Duodenum (tissue), 1 donor: ENCODE results near the genes MOB4, PLCL1 and FTCDNL1.

- PRO-cap: no peak
Observed at GRCh38 chr2:196259838-196260573, 88.6 kb upstream of the STK17B start.

DNA sequence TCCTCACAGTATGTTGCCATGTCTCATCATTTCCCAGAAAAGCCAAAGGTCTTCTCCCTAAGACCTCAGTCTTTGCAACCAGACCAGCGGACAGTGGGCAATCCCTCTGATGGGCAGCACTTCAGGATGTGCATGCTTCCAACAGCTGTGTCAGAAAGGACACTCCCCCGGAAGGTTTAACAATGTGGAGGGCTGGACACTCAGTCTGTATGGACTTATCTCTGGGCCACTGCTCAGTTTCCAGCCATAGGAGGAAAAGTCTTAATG lies 104.6 kb upstream of the STK17B start:
- PRO-cap: no peak

DNA sequence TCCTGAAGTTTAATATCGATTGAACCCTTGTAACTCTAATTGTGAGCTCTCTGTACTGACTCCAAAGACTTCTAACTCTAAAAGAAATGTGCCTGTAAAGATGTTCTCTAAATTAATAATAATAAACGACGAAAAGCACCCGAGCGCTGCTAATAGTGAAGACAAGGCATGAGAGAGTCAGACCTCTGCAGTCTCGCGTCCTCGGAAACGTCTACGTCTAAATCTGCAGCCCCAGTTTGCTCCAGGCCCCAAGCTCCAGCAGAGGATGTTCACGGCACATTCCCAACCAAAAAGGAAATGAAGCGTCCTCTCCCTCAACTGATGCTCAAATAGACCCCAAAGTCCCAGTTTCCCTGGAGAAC lies 1.1 kb downstream of the HECW2 start:
- PRO-cap: no peak

- PRO-cap: no peak
Observed at GRCh38 chr2:197097374-197098576, 171.3 kb upstream of the PGAP1 start.

DNA sequence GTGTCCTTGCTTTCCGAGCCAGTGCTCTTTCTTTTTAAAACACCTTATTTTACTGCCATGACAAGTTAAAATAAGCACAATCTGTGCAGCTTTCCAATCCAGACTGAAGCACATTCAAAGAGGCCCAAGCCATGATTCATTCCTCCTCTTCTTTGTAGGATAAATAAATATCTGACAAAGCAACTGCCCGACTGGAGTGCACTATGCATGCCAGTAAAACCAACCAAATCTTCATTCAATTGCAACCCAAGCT lies 185.6 kb downstream of the ANKRD44 start:
- PRO-cap: no peak

DNA sequence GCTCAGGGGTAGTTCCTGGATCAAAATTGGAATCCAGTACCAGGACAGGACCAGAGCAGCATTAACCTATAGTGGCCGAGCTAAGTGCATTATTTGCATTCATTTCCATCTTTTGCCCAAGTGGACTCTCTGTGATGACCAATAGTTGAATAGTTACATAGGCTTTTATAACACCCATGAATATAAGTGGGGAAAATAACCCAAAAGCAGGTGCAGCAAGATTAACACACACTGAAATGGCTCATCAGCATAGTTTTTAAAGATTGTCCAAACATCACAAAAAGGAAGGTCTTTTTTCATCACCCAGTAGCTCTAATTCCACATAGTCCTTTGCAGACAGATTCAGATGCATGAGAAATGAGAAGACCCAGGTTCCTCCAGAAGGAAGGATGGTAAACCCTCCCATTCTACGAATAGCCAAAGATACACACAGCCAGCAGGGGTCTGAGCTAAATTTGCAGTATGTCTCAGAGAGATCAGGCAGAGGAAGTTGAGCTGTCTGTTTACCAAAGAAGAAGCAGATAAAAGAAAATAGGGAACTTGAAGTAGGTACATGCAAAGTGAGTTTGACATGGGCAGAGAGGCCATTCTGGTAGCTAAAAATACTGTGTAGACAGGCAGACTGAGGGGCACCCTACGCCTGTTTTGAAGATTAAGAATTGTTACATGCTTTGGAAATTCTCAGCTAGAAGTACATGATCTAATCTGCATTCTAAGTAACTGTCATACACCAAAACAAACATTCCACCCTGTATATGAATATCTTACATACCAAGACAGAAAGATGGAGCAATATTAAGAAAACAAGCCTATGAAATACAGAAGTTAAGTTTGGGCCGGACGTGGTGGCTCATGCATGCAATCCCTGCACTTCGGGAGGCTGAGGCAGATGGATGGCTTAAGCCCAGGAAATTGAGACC lies 158.2 kb downstream of the ANKRD44 start:
- PRO-cap: no peak

GRCh38 chr2:197153021-197153755 lies 157.4 kb downstream of the ANKRD44 start:
- PRO-cap: no peak

DNA sequence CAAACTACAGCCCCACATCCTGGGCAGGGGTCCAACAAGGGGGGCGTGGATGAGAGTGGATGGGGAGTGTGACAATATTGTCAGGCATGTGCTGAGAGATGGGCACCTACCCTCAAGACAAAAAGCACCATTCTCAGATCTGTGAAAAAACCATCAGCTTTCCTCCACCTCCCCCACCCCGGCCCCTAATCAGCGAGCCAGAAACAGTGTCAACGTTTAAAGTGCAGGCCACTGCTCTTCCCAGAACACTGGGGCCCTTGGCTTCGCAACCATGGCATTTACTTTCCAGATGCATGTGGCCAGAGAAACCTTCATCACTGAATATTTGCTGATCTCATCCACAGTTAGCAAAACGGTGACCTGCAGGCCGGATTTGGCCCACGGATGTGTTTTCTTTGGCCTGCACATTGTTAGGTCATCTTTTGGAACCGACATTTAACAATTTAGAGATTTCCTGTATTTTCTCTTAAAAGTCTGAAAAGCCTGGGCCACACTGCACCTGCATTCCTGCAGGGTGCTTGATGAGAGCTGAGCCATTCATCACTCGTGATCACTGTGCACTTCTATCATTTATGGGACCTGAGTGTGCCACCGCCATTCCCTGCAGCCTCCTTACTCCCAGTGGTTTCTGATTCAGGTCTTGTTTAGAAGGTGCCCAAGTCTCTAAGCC lies 130.6 kb downstream of the ANKRD44 start:
- PRO-cap: no peak

GRCh38 chr2:197259519-197259761 lies 51.1 kb downstream of the ANKRD44 start:
- PRO-cap: no peak

DNA sequence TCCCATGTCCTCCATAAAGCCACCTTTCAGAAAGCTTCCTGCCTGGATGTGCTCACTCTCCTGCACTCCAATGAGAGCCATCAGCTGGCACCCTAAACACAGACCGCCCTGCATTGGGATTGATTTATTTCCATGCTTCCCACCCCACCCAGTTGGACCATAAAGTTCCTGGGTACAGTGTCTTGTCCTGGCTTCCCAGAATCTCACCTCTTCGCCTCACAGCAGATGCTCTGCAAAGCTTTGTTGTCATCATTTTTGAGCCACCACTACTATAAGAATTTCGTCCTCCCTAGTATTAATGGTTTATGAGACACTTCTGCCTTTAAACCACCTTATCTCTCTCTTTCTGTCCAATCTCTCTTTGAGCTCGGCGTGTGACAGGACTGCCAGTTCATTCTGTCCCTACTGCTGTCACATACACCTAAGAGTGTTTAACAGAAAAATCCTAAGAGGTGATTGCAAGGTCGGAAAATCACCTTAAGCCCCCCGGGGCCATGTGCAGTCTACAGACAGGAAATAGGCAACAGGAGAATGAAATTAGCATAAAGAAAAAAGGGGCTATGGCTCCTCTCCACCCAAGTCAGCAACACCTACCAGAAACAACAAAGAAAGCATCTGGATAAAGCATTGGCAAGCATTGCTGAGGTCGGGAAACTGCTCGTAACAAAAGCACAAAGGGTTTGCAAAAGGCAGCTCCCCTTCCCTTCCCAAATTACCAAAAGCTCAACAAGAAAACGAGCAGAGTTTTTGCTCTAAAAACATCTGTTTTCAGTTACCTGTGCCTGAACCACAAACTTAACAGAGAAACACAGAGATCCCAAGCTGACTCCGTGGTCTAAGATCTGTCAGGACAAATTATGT lies 30.6 kb downstream of the ANKRD44 start:
- PRO-cap: no peak

- PRO-cap: unidirectional peak, plus-strand start at chr2:197287470
Observed at GRCh38 chr2:197287122-197287574, 23.4 kb downstream of the ANKRD44 start.

GRCh38 chr2:197305916-197306435 lies 4.6 kb downstream of the ANKRD44 start:
- PRO-cap: no peak

- PRO-cap: no peak
Observed at GRCh38 chr2:197500502-197500898, 321 bp downstream of the HSPE1 start.

DNA sequence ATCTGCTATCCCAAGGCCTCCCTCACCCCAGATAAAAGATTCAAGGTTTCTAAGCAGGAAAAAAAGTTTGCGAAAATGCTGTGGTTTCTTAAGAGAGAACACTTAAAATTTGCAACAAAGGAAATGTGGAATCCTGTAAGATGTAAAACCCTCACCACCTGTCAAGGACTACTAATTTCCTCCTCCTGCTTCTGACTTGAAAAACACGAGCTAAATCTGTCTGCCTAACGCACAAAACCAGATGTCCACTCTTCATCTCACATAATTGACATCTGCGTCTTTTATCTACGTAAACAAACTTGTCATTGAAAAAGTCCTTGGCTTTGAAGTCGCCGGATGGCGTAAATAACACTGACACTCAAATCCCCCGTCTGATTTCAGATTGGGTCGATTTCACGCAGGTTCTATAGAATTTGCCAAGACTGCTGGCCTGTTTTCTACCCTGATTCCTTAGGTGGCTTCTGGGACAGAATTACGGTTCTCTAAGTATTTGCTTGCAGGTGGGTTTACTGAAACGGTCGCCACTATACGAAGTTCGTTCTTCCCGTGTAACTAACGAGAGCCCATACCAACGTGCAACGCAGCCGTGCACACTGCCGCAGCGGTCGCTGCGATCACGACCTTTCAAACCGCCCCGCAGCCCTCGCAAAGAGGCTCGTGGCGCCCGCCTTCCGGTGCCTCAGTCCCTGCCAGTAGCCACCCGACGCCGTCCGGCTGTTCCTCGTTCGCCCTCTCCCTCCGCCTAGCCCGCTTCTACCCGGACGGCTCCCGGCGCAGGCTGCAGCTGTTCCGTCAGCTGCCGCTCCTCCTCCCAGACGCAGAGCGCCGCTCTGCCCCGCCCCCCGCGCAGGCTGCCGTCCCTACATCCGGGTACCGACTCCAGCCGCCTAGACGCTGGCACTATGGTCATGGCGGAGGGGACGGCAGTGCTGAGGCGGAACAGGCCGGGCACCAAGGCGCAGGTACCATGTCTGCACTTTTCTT lies at the start of gene MOB4:
MOB4 (plus strand) TSS at position 882 of the 984 bp plus-strand sequence.
- PRO-cap: bidirectional peak, plus-strand start at position 903 of the sequence, minus-strand start at position 744 of the sequence

GRCh38 chr2:197804547-197805277 lies at the start of gene PLCL1:
Gene PLCL1, plus strand, starts transcription at chr2:197804593.
- PRO-cap: unidirectional peak, plus-strand start at chr2:197804593; unidirectional peak, plus-strand start at chr2:197804647

DNA sequence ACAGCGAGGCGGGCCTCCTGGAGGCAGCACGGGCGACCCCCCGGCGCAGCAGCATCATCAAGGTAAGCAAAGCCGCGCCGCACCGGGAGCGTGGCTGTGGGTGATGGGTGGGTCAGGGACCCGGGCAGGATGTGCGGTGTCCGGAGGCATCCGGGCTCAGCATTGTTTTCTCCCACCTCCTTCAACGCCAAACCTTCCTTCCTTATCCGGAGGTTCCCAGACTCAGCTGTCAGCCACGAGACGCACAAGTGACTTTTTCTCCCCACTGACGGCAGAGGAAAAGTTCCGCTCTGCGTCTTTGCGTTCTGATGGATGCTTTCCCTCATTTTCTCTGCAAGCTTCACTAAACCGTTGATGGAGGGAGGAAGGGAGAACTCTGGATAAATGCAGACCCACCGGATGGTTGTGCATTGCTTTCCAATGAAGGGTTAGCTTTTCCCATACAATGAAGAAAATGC lies 914 bp downstream of the PLCL1 start:
- PRO-cap: no peak

DNA sequence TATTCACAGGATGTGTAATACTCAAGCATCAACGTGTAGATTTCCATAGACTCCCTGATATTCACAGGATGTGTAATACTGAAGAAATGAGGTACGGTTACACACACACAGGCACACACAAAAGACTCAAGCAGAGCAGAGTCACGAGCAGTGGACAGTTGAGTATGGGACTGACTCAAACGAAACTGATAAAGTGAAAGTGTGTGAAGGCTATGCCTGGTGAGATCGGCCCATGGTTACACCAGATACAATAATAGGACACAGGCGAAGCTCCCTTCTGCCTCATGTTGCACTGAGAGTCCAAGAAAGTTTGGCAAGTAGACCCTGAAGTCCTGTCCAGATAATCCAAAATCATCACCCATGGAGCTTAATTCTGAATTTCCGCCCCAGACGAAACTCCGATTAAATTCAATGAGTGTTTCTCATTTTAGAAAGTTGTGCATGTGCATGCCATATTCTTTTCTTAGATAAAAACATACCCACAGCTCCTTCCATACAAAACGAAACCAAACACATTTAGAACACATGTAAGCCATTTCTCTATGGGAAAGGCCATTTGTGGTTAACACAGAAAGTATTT lies 567.6 kb downstream of the PLCL1 start:
- PRO-cap: no peak

DNA sequence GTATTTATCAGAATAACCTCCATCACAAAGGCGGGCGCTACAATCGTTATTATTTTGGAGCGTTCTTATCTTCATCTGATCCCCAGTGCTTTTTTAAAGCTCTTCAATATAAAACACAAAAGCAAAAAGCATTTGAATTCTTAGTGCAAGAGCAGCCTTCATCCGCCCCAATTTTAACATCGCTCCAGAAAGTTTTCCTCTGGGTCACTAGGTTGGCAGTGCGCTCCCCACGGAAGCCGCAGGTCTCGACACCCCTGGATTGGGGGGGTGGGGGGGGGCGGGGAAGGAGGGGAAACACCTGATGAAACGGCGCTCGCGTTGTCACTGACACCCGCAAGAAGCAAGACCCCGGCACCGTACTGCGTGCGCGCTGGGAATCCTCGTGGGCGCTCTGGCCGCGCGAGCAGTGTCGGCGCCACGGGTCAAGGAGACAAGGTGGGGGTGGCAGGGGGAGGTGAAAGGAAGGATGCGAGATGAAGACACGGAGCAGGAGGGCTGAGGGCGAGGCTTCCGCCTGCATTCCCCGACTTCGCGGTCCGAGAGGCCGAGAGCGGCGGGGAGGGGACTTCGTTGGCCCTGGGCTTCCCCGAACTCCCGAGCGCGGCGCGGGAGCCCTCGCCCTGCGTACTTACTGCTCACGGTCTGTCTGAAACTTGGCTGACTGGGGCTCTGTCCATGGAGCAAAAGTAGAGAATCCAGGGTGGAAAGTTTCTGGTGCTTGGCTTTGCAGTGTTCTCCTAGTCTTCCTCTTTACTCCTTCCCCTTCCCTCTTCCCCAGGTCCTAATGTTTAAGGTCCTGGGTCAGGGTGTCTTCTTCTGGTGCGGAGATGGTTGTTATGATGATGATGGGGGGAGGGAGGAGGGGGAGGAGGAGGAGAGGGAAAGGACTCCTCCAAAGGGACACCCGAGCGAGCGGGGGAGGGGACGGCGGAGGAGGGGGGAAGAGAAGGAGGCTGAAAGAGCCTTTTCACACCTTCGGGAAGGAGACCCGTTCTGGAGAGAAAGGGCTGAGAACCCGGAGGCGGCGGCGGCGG lies 715 bp downstream of the SATB2 start:
- PRO-cap: no peak

DNA sequence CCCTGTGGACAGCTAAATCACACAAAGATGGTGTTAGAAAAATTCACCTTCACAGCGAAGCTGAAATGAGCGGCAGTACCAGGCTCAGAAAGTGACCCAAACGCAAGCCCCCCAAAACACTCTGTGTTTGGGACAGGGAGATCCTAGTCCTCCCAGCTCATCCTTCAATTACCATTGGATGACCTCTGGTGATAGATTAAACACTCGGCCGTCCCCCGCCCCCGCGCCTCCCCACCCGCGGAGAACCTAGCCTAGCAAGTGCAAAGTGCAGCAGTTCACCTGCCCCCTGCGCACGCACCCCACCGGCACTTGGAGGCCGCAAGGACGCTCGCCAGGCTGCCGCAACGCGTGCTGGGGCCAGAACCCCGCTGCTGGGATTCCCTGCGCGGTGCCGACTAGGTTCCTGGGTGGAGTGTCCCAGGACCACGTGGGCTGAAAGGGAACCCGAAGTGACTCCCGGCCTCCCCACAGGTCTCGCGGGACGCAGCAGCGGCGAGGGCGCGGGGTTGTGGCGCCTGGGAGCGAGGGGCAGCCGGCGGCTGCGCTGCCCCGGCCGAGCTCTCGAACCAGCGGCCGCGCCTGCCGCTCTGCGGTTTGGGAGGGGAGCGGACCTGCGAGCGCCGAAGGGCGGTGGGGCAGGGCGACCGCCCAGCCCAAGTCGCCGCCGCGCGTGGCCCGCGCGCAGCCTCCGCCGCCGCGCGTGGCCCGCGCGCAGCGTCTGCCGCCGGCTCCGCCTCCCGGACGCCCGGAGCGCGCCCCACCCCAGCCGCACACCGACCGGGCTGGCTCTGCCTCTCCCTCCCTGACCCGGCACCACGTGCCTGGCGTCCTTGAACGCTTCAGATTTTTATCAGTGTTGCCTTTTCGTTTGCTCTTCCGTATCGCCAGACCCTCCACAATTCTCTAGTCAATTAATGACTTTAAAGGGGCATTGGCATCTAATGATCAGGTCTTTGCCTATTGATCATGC lies at the start of gene FTCDNL1:
FTCDNL1 (minus strand) TSS at position 732 of the 970 bp plus-strand sequence.
- PRO-cap: unidirectional peak, plus-strand start at position 308 of the sequence; bidirectional peak, plus-strand start at position 470 of the sequence, minus-strand start at position 370 of the sequence; unidirectional peak, minus-strand start at position 720 of the sequence

GRCh38 chr2:199926249-199927287 lies 15.5 kb downstream of the C2orf69 start:
- PRO-cap: no peak